LHCN-M2 (cell line): ENCODE measurements around the gene ZBTB34.

DNA sequence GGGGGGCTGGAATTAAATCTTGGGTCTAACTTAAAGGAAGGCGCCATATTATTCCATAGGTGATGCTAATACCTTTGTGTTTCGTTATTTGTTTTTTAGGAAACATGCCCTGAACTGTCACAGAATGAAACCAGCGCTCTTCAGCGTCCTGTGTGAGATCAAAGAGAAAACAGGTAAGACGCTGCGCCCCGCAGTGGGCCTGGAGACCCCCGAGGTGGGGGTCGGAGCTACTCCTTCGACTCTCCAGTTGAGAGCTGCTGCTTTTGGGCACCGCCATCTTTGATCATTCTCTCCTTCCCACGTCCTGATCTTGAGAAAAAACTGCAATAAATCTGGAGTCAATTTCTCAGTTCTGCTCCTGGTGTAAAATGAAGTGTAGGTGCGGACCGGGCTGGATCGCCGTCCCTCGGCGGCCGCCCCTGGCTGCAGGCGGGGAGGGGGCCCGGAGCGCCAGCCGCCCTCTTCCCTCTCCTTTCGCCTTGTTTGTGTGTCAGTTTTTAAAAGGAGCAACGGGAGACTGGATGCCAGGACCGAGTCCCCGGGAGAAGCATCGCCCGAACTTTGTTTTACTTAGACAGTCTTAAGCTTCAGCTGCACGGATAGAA lies 1.4 kb downstream of the PBX3 start:
- RAMPAGE, long total RNA, result no peak

GRCh38 chr9:125829671-125830466 lies 82.7 kb downstream of the PBX3 start:
- RAMPAGE, long total RNA, result no peak

DNA sequence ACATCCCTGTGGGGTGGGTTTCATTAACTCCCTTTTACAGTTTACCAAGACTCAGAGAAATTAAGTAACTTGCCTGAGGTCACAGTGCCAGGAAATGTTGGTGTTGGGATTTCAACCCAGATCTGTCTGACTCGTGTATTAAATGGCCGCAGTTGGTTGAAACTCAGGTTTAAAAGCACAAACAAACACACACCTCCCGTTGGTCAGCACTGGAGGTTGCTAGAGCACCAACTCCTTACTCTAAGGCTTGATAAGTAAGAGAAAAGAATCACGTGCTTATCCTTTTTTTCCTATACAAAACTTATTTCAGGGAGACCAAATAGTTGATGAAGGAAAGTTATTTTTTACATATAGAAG lies 63.6 kb downstream of the MVB12B start:
- RAMPAGE, long total RNA, result no peak

GRCh38 chr9:126392861-126393450 lies 66.3 kb downstream of the MVB12B start:
- RAMPAGE, long total RNA, result no peak

DNA sequence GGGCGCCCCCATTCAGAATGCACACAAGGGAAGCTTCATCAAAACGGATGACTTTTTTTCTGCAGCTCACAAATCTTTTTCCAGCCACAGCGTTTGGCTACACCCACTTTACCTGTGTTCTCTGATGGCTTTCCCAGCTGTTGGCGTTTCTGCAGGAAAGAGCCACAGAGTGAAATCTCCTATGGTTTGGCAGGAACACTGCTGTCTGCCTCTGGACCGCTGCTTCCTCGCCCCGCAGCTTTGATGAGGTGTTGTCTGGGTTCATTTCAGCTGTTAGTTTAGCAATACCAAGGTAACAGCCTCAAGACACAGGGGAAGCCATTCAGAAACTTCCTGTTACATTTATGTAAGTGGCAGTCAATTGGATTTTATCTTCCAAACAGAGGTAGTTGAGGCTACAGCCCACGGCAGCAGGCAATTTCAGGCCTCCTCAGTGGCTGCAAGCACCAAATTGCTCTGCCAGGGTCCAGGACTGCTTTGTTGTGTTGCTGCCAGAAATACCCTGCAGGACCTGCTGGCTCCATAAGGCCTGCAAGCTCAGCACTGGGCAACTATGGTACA lies 96.6 kb downstream of the MVB12B start:
- RAMPAGE, long total RNA, result no peak

DNA sequence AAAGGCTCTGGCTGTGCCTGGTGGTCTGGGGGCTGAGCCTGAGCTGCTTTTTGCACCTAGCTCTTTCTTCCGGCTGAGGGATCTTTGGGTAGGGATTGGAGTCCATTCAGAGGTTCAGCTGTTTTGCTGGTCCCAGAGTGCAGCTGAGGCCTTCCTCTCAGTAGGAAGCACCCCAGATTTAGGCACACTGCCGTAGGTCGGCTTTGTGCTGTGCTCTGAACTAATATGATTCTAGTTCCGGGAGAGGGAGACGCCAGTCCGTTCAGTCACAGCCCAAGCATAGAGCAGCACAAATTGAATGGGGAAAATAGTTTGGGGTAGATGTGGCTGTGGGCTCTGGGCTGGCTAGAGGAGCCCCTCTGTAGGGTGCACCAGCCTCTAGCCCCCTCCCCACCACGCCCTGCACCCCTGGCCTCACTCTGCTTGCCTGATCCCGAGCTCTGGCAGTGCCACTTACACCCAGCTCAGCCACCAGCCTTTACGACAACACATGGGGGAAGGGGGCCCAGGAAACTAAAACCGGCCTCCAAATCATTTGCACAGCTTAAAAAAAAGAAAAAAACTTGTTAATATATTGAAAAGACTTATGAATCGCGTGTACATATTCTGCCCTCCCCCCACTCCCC lies 3.2 kb downstream of the LMX1B start:
- RAMPAGE, long total RNA, result no peak

DNA sequence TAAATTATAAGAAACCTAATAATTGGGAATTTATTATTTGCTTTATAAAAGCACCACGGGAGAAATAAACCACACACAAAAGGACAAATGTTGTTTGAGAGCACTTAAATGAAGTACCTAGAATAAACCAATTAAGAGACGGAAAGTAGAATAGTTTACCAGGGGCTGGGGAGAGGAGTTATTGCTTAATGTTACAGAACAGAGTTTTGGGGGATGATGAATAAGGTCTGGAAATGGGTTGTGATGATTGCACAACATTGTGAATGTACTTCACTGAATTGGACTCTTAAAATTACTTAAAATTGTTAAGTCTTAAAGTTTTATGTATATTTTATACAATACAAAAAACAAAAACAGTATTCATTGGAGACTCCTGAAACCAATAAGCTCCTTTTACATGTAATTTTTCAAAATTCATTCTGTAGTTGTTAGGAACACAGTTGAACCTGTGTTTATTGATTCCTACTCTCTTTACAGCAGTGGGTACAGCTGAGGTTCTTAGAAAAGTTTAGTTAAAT lies 1.5 kb downstream of the ZBTB43 start:
- RAMPAGE, long total RNA, result no peak

DNA sequence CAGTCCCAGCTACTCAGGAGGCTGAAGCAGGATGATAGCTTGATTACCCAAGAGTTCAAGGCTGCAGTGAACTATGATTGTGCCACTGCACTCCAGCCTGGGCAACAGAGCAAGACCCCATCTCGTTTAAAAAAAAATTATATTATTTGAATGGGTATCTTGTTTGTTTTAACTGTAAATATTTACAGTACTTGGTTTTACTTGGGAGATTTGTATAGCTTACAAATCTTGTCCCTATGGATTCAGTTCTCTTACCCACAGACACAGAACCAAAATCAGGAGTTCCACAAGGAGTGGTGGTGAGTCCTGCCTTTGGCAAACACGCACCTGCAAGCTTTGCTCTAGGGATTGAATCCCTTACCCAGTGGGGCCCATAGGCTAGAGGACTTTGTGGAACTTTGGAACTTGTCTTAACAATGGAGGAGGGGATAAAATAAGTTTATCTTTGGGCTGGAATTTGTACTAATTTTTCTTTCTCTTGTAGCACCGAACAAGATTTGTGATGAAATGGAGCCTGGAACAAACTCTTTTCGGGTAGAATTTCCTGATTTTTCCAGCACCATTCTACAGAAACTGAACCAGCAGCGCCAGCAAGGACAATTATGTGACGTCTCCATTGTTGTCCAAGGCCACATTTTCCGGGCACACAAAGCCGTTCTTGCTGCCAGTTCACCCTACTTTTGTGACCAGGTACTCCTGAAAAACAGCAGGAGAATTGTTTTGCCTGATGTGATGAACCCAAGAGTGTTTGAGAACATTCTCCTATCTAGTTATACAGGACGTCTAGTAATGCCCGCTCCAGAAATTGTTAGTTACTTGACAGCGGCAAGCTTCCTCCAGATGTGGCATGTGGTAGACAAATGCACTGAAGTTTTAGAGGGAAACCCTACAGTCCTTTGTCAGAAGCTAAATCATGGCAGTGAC lies 27.4 kb downstream of the ZBTB43 start:
- RAMPAGE, long total RNA, result no peak

GRCh38 chr9:126859965-126860946 lies at the start of gene ZBTB34:
Gene ZBTB34, plus strand, starts transcription at chr9:126860639.
- RAMPAGE, long total RNA, result no peak

DNA sequence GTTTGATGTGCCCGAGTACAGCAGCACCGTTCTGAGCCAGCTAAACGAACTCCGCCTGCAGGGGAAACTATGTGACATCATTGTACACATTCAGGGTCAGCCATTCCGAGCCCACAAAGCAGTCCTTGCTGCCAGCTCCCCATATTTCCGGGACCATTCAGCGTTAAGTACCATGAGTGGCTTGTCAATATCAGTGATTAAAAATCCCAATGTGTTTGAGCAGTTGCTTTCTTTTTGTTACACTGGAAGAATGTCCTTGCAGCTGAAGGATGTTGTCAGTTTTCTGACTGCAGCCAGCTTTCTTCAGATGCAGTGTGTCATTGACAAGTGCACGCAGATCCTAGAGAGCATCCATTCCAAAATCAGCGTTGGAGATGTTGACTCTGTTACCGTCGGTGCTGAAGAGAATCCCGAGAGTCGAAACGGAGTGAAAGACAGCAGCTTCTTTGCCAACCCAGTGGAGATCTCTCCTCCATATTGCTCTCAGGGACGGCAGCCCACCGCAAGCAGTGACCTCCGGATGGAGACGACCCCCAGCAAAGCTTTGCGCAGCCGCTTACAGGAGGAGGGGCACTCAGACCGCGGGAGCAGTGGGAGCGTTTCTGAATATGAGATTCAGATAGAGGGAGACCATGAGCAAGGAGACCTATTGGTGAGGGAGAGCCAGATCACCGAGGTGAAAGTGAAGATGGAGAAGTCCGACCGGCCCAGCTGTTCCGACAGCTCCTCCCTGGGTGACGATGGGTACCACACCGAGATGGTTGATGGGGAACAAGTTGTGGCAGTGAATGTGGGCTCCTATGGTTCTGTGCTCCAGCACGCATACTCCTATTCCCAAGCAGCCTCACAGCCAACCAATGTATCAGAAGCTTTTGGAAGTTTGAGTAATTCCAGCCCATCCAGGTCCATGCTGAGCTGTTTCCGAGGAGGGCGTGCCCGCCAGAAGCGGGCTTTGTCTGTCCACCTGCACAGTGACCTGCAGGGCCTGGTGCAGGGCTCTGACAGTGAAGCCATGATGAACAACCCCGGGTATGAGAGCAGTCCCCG lies 19.3 kb downstream of the ZBTB34 start:
- RAMPAGE, long total RNA, result no peak

DNA sequence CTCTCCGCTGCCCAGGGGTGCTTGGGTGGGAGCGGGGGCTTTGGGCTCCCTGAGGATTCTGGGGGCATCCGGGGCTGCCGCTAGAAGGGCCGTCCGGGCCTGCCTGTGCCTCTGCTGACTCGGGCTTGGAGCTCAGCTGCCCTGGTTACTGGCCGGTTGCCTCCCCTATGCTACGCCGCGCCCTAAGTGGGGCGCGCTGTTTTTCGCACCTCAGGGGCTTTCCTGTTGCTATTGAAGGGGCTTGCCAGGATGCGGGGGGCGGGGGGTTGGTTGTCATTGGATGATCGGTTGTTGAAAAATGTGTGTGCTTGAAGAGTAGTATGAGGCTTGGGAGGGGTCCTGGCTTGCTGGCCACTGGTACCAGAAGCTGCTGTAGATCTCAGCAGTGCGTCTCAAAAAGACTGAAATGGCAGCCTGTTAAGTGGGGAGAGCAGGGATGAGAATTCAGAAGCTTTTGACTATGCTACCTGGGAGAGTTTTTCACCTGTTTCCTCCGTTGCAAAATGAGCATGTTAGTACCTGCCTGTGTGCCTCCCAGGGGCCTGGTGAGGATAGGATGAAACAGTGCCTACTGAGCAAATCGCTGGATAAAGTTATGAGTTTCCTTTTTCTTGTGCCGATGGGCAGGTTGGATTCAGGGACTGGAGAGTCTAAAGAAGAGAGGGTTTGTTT lies 1.1 kb downstream of the RALGPS1 start:
- RAMPAGE, long total RNA, result no peak

GRCh38 chr9:126939855-126940277 lies 25.3 kb downstream of the RALGPS1 start:
- RAMPAGE, long total RNA, result no peak

DNA sequence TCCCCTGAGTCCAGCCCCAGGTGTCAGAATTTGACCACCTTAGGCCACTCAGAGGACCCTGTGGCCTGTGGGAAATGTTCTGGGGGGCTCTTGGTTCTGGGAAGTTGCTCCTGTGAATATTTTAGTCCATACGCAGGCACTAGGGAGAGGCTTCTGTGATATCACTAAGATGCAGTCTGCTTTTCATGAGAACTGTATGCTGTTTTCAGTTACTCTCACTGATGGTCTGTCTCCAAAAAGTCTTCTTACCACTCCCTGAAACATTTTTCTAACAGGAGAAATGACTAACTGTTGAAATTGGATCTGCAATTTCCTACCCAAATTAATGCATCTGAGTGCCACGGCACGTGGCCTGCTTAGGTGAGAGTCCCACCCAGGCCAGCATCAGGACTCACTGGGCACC lies 23.3 kb downstream of the ANGPTL2 start:
- RAMPAGE, long total RNA, result no peak

DNA sequence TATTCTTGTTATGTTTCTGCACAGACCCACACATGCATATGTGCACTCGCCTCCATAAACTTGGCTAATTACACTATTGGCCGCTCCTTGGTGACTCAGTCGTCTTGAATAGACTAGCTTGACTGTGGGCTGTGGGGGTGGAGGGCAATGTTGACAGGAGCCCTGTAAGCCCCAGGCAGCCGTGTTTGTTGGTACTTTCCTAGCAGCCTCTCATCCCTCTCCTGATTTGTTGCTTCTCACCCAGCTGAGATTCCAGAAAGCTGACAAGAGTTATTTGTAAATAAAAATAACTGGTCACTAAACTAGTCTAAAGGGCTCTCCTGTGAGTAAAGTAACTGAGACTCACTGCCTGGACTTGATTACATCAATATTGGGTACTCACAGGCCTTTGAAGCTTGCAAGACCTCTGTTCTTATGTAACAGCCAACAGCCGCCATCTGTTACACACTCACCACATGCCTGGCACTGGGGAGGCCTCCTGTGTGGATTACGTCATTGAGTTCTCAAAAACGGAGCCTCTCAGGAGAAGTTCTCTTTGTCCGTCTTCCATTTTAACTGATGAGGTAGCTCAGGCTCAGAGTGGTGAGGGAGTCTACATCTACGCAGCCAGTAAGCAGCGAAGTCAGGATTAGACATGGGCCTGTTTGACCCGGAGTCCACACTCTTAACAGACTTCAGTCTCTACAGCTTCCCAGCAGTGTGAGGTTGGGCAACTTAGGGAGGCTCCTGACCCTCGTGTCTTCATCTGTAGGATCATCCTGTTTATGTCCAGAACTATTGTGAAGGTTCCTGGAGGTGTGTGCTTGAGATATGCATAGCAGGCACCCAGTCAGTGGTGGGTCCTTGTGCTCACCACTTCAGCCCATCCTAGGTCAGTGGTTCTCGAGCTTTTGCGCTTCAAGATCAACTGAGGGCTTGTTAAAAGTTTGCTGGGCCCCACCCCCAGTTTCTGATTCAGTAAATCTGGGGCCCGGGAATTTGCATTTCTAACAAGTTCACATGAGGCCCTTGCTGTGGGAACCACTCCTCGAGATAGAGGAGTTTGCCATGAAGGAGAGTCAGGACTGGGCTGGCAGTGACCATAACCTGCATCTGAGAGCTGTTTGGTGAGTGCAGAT lies 8.9 kb upstream of the ANGPTL2 start:
- RAMPAGE, long total RNA, result no peak

- RAMPAGE, long total RNA, result no peak
These were observed 43.7 kb upstream of the GARNL3 start for GRCh38 chr9:127220477-127221638.

DNA sequence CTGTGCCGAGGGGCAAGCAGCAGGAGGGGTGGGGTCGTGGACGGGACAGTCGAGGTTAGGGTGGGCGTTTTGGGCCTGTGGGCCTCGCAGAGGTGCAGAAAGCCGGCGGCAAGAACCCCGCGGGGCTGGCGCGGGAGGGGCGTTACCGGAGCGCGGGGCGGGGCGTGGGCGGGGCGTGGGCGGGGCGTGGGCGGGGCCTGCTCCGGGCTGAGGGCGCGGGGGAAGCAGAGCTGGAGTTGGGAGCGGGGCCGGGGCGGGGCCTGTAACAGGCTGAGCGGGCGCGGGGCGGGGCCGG lies 39.9 kb upstream of the GARNL3 start:
- RAMPAGE, long total RNA, result no peak

- RAMPAGE, long total RNA, result no peak
These were observed 39.1 kb upstream of the GARNL3 start for GRCh38 chr9:127225090-127226266.

DNA sequence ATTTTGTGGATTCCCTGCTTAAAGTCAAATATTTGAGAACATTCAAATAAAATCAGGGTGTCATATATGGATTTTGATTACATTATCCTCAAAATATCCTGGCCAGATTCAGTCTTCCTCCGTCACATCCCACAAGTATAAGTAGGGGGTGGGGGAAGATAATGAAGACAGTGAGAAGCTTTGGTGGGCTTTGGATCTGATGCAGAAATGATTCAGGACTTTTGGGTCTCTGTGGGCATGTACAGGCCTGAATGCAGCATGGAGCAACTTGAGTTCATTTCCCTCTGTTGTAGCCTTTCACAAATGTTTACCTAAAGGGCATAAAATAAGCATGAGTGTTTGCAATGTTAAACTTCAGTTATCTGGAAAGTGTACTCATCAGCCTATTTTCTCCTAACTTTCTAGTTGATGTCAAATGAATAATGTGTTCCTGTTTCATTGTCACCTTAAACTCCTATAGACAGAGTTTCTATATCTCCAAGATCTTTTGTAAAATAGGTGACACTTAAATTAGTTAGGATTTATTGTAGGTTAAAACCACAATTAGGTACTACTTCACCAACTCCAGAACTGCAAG lies 39.2 kb downstream of the GARNL3 start:
- RAMPAGE, long total RNA, result no peak

DNA sequence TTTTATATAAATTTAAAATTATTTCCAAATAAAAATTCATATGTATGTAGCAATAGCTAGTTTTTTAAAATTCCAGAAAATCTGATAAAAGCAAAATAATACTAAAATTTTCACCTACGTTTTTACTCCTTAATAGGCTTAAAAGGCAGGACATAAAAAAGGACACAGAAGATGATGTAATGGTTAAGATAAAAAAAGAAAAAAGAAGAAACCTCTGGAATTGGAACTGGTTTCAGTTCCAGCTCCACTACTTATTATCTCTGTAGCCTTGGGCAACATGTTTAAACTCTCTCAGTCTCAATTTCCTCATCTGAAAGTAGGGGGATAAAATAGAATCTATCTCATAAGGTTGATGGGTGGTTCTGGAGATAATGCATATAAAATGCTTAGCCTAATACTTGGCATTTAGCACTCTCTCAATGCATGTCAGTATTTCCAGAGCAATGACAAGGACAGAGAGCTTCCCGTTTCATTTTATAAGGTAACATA lies 44.5 kb downstream of the GARNL3 start:
- RAMPAGE, long total RNA, result no peak

DNA sequence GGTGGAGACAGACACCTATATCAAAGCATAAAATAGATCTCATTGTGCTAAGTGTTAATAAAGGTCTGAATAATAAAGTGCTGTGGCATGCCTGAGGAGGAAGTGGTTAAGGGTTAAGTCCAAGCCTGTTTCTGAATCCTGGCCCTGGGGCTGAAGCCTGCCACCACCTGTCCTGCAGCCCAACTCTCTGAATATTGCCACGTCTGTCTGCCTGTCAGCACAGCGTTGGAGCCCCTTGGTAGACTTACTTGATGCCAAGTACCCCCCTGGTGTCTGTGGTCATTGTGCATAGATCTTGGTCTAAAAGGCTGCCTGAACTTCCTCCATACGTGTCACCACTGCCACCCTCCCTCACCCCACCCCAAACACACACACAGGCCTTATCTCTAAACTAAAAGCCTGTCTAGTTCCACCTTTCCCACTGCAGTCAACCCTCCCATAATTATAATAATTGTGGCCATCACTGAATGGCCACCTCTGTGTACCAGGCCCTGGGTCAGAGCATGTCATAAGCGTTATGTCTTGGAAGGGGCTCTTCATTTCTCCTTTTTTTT lies 35.4 kb upstream of the SLC2A8 start:
- RAMPAGE, long total RNA, result no peak